Subcutaneous preadipocyte (primary cell): ENCODE results near the genes DCTN3, CCL27, CCL19 and DNAJB5.

GRCh38 chr9:34210149-34210680 is 31.4 kb downstream of the UBAP1 start:
- CAGE, long polyA plus RNA = no peak

DNA sequence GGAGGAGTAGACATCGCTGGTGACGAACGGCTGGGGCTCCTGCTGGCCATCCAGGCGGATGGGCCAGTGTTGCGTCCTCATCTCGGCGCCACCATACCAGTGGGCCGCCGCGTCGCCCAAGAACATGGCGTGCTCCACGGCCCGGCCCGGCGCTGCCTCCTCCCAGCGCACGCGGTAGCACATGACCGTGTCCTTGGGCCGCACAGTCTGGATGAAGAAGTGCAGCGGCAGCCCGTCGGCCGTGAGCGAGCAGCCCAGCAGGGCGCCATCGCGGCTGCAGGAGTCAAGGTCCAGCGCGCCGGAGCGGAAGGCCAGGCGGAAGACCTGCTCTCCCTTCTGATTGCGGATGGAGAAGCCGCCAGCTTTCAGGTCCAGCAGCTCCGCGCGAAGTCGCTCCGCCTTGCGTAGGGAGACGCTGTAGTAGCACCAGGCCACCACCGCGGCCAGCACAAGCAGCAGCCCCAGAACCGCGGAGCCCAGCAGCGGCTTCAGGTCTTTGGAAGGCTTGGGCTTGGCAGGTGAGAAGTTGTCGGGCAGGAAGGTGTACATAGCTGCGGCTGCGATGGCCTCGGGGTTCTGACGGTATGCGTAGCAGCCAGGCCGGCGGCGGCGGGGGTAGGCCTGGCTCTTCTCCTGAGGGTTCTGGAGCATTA is 4.3 kb downstream of the MYORG start:
- CAGE, long polyA plus RNA = no peak

- CAGE, long polyA plus RNA = no peak
These were observed 2.8 kb upstream of the MYORG start for GRCh38 chr9:34379278-34380153.

DNA sequence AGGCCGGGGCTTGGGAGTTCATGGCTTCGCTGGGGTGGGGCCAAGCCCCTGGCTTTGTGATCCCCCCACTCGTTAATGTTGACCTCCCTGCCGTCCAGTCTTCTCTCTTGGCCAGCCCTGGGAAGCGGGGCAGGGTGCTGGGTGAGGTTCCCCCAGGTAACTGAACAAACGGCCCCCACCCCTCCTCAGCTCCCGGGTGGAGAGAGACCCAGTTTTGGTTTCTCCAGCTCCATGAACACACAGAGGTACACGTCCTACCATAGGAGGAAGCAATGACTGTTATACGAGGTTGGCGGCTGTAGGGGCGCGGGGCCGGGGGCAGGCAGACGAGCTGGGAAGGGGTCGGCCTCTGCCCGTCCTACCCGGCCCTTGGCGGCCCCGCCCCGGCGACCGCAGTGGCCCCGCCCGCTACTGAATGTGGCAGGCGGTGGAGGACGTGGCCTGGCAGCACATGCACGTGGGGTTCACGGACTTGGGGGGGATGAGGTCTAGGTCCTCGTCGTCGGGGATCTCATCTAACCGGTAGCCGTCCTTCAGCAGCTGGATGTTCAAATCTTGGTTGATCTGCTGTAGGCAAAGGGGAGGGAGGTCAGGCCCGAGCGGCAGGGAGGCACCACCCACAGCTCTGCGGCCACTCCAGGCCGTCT is 3.1 kb upstream of the C9orf24 start:
- CAGE, long polyA plus RNA = no peak

DNA sequence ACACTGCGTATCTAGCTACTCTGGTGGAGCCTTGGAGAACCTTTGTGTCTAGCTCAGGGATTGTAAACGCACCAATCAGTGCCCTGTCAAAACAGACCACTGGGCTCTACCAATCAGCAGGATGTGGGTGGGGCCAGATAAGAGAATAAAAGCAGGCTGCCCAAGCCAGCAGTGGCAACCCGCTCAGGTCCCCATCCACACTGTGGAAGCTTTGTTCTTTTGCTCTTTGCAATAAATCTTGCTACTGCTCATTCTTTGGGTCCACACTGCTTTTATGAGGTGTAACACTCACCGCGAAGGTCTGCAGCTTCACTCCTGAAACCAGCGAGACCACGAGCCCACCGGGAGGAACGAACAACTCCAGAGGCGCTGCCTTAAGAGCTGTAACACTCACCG is 19.7 kb downstream of the FAM219A start:
- CAGE, long polyA plus RNA = no peak

DNA sequence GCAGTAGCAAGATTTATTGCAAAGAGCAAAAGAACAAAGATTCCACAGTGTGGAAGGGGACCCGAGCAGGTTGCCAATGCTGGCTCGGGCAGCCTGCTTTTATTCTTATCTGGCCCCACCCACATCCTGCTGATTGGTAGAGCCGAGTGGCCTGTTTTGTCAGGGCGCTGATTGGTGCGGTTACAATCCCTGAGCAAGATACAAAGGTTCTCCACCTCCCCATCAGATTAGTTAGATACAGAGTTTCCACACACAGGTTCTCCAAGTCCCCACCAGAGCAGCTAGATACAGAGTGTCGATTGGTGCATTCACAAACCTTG is 23.2 kb downstream of the DNAI1 start:
- CAGE, long polyA plus RNA = no peak

- CAGE, long polyA plus RNA = no peak
These were observed 5.0 kb downstream of the RPP25L start for GRCh38 chr9:34606763-34607411.

- CAGE, long polyA plus RNA = no peak
These were observed at the start of gene DCTN3 for GRCh38 chr9:34619670-34620973. TSS of gene DCTN3 (minus strand) at chr9:34620495.

- CAGE, long polyA plus RNA = no peak
These were observed 374 bp upstream of the ARID3C start for GRCh38 chr9:34629155-34629724.

- CAGE, long polyA plus RNA = no peak
These were observed at the start of gene CCL27 for GRCh38 chr9:34662337-34662769. TSS of gene CCL27 (minus strand) at chr9:34662657.

GRCh38 chr9:34691151-34691717 is at the start of gene CCL19:
TSS of gene CCL19 (minus strand) at chr9:34691276.
- CAGE, long polyA plus RNA = no peak

DNA sequence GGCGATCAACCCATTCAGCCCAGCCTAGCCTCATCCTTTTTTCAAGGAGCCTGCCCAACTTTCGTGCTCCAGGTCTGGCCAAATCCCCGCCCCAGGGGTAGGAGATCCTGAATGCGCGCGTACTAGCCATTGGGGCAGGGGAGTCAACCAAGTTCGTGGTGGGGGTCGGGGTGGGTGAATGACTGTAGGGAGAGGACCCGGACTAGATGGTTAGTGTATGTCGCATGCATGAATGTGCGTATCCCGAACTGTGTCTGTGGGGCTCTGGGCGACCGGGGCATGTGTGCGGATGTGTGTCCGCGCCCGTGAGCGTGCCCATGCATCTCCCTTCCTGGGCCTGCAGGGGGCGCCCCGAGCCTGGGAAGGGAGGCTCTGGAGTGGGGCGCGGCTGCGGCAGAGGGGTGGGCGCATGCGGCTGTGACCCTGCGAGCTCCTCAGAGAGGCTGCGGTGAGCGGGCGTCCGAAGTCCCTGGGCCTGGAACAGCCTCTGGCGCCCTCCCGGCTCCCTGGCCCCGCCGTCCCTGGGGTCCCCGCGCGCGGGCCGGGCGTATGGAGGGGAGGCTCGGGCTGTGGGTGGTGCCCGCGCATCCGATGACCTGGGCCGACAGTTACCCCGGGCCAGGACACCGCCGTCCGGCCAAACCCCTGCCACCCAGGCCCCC is 8.7 kb downstream of the CCL21 start:
- CAGE, long polyA plus RNA = no peak

GRCh38 chr9:34986288-34987205 is 3.0 kb upstream of the DNAJB5 start:
- CAGE, long polyA plus RNA = no peak

DNA sequence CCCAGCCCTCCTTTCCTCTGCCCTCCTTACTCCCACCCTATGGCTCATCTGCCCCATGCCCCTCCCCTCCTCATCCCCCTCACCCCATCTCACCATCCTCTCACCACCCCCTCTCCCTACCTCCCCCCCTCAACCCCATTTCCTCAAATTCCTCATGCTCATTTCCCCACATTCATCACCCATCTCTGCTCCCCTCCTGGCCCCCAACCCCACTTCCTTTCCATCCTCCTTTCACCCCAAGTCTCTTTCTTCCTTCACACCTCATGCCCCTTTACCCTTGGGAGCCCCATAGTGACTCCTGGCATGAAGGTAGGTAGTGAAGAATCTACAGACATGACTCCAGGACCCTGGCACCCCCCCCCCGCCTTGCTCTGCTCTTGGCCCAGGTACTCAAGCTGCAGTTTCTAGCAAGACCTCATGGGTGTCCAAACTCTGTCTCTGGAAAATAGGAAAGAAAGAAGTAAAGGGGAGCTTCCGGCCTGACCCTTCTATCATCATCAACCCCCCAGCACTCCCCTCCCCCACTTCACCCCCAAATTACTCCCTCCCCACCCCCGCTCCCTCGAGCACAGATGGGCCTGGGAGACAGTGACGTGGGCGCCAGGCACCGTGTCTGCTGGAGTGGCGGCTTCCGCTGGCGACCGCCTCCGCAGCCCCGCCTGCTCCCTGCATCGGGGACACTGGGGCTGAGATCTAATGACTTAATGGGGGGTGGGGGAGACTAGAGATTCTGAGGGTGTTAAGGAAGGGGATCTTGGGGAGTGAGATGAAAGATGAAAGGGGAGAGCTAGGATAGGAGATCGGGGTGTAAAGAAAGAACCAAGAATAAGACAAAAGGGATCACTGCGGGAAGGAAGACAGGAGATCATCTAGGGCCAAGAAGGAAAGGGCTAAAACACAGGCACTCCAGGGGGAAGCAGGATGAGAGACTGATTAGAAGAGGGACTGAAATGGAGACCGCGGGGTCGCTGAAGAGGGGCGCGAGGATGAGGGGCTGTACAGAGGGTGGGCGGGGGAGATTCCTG is 1.3 kb upstream of the DNAJB5 start:
- CAGE, long polyA plus RNA = no peak

- CAGE, long polyA plus RNA = no peak
These were observed at the start of gene DNAJB5 for GRCh38 chr9:34988960-34989857. TSS of gene DNAJB5 (plus strand) at chr9:34989745.

GRCh38 chr9:34993537-34994334 is 4.2 kb downstream of the DNAJB5 start:
- CAGE, long polyA plus RNA = no peak

DNA sequence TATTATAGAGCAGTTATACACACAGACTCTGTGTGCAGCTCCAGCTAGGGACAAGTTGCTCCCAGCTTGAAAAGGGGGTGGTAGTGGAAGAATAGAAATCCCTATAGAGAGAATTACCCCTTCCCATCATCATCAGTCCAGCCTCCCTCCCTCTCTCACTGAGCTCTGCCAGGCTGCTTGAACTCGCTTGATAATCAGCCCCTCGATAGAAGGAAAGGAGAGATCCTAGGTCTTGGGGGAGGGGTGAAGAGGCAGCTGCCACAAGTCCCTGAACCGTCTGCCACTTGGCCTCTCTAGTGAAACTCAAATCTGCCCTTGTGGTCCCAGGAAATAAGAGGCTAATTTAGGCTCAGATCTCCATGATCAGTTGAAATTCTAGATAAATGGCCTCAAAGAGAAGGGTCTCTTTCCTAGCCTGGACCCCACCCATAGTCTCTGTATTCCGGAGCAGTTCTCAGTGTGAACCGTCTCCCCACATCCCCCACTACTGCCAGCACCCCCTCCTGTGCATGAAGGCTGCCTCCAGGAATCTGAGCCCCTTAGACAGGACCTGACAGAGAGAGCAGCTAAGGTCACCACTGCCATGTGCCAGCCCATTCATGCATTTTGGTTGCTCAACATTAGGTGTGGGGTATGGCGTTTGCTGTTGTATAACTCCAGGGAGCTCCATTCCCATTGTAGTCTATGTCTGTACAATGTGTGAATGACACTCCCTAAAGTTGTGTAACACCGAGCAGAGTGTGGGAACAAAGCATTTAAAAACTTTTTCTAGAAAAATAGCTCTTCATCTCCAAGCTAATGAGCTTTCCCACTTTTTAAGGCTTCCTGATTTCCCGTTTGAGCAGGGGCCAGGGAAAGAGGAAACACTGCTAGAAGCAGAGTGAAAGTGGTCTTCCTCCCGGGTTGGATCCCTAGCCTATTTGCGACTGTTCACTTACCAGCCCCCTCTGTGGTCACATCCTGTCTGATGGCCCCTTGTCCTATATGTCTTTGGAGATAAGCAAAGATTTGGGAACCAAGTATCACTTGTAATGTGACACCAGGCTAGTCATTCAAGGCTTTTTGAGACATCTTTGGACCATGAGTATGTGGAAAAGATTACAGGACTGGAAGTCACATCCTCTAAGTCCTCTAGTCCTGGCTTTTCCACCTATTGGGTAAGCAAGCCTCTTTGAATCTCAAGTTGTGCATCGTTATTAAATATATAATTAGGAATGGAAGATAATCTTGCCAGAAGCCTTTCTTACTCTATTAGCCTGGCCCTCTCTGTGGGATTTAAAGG is 5.8 kb downstream of the DNAJB5 start:
- CAGE, long polyA plus RNA = no peak

GRCh38 chr9:35043139-35043670 is 1.2 kb downstream of the C9orf131 start:
- CAGE, long polyA plus RNA = no peak

DNA sequence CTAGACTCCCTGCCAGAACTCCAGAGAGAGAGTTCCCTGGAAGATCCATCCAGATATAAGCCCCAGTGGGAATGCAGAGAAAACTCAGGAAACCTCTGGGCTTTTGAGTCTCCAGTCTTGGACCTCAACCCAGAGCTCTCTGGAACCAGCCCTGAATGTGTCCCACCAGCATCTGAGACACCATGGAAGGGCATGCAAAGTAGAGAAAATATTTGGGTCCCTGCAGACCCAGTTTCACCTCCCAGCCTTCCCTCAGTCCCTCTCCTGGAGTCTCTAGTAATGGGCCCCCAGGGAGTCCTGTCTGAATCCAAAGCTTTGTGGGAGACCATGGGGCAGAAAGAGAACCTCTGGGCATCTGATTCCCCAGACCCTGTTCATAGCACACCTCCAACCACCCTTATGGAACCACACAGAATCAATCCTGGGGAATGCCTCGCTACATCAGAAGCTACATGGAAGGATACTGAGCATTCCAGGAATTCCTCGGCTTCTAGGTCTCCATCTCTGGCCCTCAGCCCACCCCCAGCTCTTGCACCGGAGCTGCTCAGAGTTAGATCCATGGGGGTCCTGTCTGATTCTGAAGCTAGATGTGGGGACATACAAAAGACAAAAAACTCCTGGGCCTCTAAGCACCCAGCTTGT is 1.9 kb downstream of the C9orf131 start:
- CAGE, long polyA plus RNA = no peak

DNA sequence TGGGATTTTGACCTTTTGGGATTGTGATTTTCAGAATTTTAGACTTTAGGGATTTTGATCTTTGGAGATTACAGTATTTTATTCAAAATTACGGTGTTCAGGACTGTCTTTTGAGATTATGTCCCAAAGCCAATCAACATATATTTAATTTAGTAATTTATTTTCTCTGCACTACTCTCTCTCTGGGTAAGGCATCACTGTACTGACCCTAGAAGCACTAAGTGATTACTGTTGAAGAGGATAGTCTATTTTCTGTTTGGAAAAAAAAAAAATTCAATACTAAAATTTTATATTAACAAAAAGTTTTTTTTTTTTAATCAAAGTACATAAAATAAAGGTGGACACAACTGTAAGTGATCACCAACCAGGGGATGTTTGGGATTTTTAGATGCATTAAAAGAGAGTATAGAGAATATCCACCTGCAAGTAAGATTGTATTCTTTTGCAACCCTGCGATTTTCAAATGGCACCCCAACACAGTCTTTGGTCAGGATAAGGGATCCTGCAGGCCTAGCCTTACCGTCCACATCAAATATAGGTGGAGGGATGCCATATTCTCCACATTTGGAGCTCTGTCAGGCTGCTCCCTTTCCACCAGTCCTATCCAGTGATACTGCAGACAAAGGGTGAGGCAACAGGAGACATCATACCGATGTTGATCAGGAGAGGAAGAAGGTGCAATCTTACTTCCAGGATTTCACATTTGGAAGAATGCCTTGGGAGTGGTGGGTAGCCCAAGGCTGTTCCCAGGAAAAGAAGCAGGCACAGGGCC is 13.9 kb downstream of the C9orf131 start:
- CAGE, long polyA plus RNA = no peak